Ishikawa (cell line): ENCODE measurements around a stretch of chr5.

GRCh38 chr5:142408750-142409230 lies 84.0 kb upstream of the SPRY4 start:
- RRBS = no CpG with 5 or more reads among the region's 13 CpGs

DNA sequence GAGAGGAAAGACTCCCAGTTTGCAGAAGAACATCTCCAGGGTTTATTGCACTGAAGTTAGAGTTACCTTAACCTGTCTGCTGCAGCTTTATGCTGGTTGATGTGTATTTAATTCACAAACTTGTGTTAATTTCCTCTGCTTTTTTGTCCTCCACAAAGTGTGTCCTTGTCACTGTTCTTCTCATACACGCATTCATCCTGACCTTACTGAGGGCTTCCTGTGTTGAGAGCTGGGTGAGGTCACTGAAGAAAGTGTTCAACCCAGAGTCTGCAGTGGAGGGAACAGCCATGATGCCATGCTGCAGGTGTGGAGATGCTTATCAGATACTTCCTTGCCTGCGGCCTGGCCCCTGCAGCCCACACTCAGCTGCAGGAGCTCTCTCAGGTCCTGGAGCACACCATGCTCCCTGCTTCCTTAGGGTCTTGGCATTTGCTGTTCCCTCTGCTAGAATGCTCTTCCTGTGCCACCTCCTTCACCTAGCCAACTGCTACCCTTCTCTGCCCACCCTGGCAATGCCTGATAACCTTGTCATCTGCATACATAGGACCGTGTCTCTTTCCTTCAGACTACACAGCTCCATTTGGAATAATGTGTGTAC lies 108.1 kb upstream of the SPRY4 start:
- RRBS = no CpG with 5 or more reads among the region's 3 CpGs

DNA sequence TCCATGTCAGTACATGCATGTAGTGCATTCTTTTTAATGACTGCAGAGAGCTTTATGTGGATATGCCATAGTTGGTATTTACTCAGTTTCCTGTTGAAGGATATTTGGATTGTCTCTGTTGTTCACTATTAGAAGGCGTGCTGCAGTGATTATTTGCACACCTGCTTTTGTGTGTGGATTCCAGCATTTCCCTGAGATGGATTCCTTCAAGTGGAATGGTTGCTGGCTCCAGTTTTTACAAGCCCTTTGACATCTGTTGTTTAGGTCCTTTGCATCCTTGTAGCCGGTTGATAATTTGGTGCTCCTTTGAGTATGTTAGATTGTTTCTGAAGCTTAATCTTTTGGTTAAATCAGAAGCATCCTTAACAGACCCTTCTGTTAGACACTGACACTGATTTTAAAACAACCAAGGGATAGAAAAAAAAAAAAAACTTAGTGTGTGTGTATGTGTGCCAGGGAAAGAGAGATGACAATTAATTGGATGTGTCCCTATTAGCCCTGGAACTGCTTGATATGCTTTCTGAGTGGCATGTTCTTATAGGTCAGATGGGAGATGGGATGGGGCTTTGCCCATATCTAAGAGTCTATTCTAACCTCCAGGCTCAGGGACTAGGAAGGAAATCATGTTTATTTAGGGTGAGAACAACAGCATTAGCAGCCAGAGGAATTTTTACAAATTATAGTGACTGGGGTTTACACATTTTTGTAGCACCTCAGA lies 8.5 kb downstream of the ARHGAP26 start:
- RRBS = no CpG with 5 or more reads among the region's 2 CpGs

DNA sequence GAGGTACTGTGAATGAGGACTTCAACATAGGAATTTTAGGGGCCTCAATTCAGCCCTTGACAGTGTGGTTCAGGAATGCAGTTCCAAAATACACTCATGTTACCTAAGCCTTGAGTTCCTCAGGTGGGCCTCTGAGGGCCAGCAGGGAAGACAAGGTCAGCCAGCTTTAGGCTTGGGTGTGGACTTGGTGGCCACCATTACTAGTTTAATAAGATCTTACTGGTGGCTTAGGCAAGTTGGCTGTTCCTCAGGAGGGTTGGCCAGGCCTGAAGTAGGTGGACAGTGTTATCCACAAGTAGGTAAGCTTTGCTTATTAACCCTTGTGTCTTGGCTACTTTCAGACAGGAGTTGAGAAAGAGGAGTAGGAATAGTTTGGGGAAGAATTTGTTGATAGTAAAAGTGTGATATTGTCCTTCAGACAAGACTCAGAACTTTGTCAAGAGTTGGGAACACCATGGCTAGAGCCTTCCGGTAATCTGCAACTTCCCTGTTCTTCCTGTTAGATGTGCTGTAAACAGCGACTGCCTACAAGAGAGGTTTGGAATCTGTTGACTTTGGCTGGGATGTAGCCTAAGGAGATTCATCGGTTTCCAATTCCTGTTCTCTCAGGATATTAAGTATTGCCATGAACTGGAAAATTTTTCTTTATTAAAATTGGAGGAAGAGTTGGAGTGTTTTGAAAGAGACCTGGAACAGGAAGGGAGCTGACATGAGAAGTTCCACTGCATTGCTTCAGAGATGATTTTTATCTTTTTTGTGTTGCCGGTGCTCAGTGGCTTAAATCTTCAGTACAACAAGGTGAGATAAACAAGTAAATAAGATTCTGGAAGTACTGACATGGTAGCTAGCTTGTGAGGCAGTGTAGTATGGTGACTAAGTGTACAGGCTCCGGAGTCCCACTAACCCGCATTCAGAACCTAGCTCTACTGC lies 43.9 kb downstream of the ARHGAP26 start:
- RRBS = 97% methylated on average over 2 of the region's 6 CpGs

- RRBS = no CpG with 5 or more reads among the region's 2 CpGs
Observed at GRCh38 chr5:142819091-142819631, 49.0 kb downstream of the ARHGAP26 start.

- RRBS = no CpG with 5 or more reads among the region's 4 CpGs
Observed at GRCh38 chr5:142828768-142829160, 58.6 kb downstream of the ARHGAP26 start.

DNA sequence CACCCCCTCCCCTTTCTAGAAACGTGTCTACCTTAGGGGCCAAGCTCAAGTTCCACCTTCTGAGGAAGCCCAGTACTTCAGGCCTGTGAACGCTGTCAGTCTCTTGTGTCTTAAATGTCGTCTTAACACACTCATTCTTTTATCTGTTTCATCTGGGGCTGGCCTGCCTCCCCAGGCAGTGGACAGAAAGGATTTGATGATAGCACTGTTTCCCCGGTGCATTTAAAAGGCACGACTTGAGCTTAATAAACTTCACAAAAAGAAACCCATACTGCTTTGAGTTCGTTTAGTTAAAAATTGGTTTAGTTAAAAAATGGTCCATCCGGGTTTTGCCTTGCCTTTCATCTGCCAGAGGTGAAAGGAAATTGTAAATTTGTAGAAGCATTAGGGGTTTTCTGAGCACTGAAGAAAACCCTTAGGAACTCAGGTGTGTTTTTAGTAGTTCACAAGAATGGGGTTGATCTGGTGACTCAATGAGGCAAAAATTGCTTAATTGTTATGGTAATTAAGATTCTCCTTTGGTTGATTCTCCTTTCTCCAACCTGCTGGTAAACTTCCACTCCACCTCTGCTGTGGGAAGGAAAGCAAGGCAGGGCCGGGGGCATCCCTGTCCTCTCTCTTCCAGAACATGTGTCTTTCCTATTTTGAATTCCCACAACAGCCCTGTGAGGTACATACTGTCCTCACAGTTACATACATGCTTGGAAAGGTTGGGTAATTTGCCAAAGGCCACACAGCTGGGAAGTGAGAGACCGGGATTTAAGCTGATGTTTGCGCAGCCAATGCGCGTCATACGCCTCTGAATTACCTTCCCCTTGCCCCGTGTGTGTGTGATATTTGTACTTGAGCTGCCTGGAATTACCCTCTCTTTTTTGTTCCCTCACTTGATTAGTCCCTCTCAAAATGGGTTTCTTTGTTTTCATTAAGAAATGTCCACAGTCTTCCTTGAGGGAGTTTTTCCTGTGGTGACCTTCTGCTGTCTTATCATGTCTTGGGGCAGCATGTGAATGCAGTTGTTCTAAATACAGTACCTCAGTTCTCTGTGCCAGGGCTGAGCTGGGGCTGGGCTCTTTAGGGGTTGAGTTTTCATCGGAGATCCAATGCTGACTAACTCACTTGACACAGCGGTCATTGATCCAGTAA lies 94.3 kb downstream of the ARHGAP26 start:
- RRBS = 91% methylated on average over 1 of the region's 16 CpGs

- RRBS = no CpG with 5 or more reads among the region's 3 CpGs
Observed at GRCh38 chr5:142912372-142912916, 142.3 kb downstream of the ARHGAP26 start.

GRCh38 chr5:143008904-143009711 lies 238.9 kb downstream of the ARHGAP26 start:
- RRBS = no CpG with 5 or more reads among the region's 11 CpGs

DNA sequence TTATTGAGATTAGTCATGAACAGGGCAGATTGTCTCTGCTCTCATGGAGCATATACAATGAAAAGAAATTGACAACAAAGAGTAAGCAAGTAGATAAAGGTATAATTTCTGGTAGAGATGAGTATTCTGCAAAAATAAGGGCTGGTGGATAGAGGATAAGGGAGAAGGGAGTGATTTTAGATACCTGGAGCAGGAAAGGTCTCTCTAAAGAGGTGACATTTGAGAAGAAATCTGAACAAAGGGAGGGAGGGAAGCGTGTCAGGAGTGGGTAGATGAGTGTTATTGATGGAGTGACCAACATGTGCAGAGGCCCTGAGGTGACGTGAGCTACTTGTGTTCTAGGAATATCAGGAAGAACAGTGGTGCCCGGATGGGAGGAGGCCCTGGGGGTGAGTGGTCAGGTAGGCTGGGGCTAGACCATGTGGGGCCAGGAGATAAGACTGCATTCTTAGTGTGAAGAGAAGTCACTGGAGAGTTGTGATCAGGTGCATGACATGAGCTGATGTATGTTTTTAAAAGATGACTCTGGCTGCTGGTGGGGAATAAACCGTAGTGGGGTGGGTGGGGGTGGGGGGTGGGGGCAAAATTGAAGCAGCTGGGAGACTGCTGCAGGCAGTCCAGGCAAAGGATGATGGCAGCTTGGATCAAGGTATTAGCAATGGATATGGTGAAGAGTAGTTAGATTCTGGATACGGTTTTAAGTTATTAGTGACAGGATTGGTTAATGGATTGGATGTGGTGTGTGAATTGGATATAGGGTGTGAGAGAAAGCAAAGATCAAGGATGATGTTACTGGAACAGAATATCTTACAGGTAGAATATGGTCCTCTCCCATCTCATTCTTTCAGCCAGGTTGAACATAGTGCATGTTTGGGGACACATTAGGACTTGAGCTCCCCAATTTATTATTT lies 256.3 kb downstream of the ARHGAP26 start:
- RRBS = no CpG with 5 or more reads among the region's 5 CpGs

GRCh38 chr5:143042384-143042779 lies 272.2 kb downstream of the ARHGAP26 start:
- RRBS = no CpG with 5 or more reads among the region's 2 CpGs

DNA sequence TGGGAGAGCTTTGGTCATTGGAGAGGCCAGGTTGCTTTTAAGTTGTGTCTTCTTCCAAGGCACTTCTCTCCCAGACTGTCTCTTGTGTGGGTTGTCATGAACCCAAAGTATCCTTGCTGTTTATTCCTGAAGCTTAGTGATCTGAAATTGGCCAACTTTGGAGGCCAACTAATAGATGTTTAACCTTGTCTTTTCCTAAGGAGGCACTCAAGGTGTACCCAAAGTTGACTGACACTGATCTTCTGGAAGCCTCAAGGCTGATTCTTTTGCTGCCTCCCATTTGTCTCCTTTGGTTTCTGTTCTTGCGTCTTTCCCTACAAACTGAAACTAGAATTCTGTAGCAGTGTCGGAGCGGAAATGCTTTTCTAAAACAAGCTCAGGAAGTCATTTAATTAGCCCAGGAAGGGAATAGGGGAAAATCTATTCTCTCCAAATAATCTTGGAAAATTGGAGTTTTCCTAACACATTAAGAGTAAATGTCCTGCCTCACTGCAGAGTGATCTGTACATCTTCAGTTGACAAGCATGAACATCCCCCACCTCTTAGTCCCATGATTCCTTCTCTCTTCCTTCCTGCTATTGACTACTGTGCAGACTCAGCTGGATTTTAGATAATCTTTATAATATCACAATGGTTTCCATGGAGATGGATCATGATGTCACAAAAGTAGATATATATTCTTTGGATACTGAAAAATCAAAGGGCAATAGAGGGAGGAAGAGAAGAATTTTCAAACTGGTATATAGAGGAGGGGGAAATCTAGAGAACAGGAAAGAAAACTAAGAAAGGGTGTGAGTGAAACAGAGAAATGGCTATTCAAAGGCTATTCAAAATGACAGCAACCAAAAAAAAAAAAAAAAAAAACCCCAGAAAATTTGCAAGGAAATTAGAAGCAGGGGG lies 182.7 kb downstream of the NR3C1 start:
- RRBS = no CpG with 5 or more reads among the region's 3 CpGs

- RRBS = no CpG with 5 or more reads among the region's 5 CpGs
Observed at GRCh38 chr5:143261670-143262191, 141.8 kb downstream of the NR3C1 start.

GRCh38 chr5:143279414-143280428 lies 123.8 kb downstream of the NR3C1 start:
- RRBS = no CpG with 5 or more reads among the region's 5 CpGs

GRCh38 chr5:143346817-143347275 lies 56.6 kb downstream of the NR3C1 start:
- RRBS = no CpG with 5 or more reads among the region's 1 CpG

DNA sequence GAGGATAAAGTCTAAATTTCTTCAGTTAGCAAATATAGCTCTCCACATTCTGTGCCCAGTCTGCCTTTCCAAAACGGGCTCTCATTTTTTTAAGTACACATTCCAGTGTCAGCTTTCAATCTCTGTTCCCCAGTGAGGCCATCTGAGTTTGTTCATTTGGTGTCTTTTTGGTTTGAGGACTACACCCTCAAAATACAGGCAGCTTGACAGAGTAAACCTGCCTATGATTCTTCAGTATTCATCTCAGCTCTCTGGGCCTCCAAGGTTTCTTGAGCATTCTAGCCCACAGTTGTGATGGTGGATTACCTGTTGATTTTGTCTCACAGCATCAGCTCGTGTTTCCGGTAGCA lies 55.7 kb downstream of the NR3C1 start:
- RRBS = no CpG with 5 or more reads among the region's 3 CpGs

GRCh38 chr5:143349262-143350033 lies 54.0 kb downstream of the NR3C1 start:
- RRBS = no CpG with 5 or more reads among the region's 4 CpGs

GRCh38 chr5:143392600-143393501 lies 10.6 kb downstream of the NR3C1 start:
- RRBS = no CpG with 5 or more reads among the region's 6 CpGs

DNA sequence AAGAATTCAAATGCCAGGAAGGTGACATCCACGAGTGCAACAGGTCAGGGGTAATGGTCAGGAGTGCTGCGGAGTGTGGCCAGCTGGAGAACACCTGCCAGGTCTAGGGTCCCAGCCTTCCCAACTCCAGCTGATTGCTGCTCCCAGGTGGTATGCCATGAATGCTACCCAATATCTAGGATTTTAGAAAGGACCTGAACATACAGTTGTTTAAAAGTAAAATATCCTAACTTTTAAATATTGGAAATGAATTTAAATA lies 617.0 kb downstream of the PRELID2 start:
- RRBS = no CpG with 5 or more reads among the region's 2 CpGs

DNA sequence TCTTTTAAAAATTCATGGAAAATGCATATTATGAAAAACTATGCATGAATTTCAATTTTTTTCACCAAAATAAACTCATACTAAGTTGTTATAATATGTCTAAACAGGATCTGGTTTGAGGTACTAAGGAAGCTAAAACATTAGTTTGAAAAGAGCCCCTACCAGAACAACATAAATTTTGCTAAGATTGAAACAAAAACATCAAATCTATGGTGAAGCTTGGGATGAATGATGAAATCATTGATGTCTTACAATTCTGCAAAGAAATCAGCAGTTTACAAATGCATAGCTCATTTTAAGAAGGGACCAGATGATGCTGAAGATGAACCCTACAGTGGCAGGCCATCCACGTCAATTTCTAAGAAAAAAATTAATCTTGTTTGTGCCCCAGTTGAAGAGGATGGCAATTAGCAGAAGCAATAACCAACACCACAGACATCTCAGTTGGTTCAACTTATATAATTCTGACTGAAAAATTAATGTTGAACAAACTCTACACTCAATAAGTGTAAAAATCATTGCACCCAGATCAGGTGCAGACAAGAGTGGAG lies 80.6 kb downstream of the PRELID2 start:
- RRBS = no CpG with 5 or more reads among the region's 1 CpG